Vagina (tissue), 1 donor: ENCODE results near the gene CTSZ.

DNA sequence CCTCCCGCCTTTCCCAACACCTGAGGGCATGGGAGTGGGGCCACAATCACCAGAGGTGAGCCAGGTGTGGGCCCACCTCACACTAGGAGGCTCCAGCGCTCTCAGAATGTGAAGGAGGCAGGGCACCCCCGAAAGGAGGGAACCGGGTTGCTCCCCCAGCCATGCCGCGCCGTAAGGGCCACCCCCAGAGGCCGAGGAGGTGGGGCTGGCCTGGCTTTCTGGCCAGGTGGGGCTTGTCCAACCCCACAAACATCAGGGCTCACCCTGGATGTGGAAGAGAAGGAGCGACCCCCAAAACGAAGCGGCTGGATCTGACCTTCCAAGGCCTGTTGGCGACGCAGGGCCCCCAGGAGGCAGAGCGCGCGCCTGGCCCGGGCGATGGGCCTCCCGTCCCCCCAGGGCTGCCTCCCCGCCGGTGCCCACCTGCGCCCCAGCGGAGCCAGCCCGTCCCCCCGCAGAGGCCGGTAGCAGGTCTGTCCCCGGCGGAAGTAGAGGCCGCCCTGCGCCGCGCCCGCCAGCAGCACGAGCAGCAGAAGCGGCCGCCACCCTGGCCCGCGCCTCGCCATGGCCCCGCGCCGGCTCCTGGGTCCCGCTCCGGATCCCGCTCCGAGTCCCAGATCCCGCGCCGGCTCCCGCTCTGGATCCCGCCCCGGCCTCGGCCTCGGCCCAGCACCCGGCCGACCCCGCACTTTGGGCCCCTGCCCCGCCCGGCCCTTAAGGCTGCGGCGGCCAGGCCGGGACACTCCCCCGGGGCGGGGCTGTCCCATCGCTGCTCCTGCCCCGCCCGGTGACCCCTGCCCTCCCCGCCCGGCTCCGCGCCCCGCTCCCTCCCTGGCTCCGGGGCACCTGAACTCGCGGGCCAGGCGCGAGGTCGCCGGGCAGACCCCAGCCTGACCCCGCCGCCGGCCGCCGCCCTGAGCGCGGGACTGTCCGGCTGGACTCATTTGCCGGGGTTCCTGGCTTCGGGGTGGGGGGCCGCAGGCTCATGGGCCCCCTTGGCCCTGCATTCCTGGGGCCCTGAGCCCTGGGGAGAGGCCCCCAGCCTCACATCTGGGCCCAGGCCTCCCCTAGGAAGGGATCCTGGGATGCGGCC is at the start of gene CTSZ:
Gene CTSZ (minus strand): TSS at position 692 of the 1,093 bp plus-strand sequence.
- PRO-cap = bidirectional peak, plus-strand start at position 800 of the sequence, minus-strand start at position 692 of the sequence
- RAMPAGE, long total RNA = no peak

DNA sequence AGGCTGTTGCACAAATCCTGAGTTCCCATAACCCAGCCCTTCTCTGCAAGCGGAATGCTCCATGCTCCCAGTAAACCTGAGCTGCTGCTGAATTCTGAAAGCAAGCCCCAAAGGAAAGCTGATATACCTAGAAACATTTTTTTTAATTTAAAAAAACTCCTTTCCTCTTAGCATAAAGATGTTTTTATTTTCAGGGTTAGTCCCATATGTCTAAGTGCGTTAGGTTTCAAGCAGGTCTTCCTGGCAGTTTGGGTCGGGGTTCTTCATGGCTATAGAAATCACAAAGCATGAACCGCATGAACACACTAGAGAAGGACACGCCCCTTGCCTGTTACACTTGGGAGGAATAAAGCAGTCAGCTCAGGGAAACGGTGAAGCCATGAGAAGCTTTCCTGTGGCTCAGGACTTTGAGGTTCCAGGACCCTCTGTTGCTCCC is 96.8 kb downstream of the SYCP2 start:
- PRO-cap = no peak
- RAMPAGE, long total RNA = no peak

GRCh38 chr20:60057265-60057833 is 99.1 kb downstream of the CDH26 start:
- PRO-cap = no peak
- RAMPAGE, long total RNA = no peak

DNA sequence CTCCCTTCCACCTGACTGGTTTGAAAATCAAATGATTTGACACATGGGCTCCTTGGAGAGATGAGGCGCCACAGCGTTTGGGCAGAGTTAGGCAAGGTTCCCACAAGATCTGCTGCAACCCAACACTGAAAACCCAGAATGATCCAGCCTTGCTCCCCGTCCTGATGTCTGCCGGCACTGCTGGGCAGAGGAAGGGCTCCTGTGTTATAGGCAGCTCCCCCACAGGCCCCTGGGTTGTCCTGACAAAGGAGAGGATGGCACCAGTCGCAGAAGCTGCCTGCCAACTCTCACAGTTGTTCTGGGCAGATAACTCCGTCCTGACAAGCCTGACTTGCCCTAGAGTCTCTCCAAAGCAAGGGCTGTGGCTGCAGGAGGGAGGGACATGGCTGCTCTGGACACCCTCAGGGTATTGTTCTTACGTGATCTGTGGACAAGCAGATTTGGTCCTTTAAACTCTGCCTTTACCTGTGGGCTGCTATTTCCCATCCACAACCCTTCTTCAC is 243.8 kb downstream of the CDH26 start:
- PRO-cap = no peak
- RAMPAGE, long total RNA = no peak

DNA sequence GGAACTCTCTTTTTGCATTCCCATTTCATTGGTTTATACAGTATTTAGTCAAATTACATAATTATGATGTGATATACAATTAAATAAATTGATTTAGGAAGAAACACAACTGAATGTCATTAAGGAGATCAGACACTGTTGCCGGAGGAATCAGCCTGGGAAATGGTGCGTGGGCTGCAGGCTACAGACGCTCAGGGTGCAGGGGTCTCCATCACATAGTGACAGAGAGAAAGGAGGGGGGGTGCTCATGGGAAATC is 391.7 kb upstream of the CDH4 start:
- PRO-cap = no peak
- RAMPAGE, long total RNA = no peak

DNA sequence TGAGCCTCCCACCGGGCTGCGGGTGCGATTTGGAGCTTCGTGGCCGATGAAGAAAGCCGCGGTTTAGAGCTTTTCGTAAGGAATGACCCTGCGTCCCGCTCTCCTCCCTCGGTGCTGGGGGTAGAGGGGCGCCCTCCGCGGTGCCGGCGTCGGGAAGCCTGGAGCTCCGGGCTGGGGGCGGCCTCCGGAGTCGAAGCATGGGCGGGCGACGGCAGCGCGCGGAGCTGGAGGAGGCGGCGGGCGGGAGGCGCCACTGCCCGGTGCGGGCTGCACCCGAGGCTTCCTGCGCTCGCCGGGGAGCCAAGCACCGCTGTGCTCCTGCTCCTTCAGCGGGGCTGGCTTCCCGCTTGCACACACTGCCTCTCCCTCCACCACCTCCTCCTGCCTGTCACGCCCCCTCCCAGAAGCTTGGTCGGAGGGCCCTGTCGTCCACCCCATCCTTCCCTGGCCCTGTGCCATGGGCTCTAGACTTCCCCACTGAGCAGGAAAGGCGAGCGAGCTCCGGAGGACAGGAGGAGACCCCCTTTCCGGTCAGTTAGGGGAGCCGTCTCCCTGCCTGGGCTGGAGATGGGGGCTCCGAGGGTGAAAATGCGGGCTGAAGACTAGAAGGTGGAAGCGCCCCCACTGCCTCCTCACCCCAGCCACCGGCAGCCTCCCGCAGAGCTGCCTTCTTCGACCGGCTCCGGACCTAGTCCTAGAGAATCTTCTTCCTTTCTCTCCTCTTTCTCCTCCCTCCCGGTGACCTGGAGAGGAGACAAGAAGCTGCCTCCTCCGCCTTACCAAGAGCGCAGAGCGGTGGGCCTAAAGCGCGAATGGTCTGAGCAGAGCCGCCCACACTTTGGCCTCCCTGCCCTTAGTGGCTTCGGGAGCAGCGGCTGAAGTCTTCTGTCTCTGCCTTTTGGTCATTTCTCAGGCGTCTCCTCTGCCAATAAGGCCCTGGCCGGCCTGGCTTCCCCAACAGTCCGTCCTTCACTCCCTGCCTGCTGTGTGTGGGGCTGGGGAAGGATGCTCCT is 1.9 kb downstream of the CDH4 start:
- PRO-cap = bidirectional peak, plus-strand start at position 783 of the sequence, minus-strand start at position 671 of the sequence
- RAMPAGE, long total RNA = no peak

DNA sequence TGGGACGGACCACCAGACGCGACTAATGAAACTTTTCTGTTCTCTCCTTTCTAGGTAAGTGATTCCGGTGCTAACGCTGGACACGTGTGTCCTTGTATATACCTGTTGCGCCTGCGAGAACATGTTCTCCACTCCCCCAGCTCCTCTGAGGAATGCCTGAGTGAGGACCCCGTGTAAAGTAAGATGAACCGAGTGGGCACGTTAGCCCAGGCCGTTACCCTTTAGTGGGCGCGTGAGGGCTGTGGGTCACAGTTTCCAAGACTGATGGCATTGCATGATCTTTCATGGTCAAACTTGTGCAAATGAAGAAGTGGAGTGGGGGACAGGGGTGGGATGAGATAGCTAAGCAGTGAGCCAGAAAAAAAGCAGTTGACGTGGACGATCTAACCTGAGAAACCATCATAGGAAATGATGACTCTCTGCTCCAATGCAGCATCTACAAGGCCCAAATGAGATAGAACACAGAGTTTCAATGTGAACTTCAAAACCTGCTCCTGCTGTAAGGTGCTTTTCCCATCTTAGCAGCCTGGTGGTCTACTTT is 249.8 kb downstream of the CDH4 start:
- PRO-cap = no peak
- RAMPAGE, long total RNA = no peak

- PRO-cap = no peak
- RAMPAGE, long total RNA = no peak
Measured at GRCh38 chr20:61531530-61531737, 279.4 kb downstream of the CDH4 start.

- PRO-cap = no peak
- RAMPAGE, long total RNA = start-site peak on the minus strand at chr20:62002352-62002513, 6 reads
Measured at GRCh38 chr20:62001659-62002727, 63.7 kb downstream of the TAF4 start.

- PRO-cap = no peak
- RAMPAGE, long total RNA = no peak
Measured at GRCh38 chr20:62051751-62052187, 13.9 kb downstream of the TAF4 start.

DNA sequence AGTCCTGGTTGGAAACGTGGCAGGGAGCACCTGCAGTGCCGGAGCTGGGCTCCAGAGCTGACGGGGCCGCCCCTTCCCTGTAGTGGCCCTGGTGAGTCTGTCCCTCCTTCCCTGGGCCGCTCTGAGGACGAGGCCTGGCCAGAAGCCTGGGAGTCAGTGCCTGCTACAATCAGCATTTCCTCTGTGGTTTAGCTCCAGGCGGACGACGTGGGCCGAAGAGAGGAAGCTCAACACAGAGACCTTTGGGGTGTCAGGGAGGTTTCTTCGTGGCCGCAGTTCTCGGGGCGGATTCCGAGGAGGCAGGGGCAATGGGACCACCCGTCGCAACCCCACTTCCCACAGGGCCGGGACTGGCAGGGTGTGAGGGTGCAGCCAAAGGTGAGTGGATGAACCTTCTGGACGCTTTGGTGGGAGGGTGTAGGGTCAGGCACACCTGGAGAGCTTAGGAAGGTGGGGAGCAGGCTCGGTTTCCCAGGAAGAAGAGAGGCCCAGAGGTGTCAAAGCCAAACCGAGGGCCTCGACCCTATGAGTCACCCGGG is 10.0 kb downstream of the PSMA7 start:
- PRO-cap = unidirectional peak, minus-strand start at position 123 of the sequence
- RAMPAGE, long total RNA = no peak

DNA sequence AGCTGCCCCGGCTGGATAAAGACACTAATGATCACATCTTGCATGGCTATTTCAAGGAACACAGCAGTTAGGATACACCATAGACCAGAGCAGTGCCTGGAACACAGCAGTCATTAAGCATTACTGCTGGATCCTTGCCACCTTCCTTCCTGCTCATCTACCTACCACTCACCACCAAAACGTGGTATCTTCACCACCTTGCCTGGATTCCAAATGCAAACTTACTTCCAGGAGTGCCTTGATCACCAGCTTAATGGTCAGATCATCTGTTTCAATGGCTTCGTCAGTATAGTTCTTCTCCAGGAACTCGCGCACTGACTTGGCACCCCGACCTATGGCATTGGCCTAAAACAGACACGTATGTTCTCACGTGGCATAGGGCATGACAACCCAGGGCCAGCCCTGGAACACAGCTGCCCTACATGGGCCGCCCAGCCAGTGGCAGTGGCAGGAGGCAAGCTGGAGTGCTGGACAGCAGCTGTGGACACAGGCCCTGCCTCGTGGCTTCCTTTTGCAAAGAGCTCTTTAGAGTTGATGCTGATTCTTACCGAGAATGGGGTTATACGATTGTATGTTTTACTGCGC is 5.2 kb downstream of the PSMA7 start:
- PRO-cap = no peak
- RAMPAGE, long total RNA = no peak

- PRO-cap = no peak
- RAMPAGE, long total RNA = no peak
Measured at GRCh38 chr20:62151114-62151565, 7.6 kb downstream of the SS18L1 start.

GRCh38 chr20:62239246-62240056 is 1.1 kb downstream of the OSBPL2 start:
- PRO-cap = no peak
- RAMPAGE, long total RNA = no peak

GRCh38 chr20:62258457-62258970 is 20.2 kb downstream of the OSBPL2 start:
- PRO-cap = no peak
- RAMPAGE, long total RNA = no peak

- PRO-cap = no peak
- RAMPAGE, long total RNA = no peak
Measured at GRCh38 chr20:62367691-62368043, 555 bp upstream of the LAMA5 start.

DNA sequence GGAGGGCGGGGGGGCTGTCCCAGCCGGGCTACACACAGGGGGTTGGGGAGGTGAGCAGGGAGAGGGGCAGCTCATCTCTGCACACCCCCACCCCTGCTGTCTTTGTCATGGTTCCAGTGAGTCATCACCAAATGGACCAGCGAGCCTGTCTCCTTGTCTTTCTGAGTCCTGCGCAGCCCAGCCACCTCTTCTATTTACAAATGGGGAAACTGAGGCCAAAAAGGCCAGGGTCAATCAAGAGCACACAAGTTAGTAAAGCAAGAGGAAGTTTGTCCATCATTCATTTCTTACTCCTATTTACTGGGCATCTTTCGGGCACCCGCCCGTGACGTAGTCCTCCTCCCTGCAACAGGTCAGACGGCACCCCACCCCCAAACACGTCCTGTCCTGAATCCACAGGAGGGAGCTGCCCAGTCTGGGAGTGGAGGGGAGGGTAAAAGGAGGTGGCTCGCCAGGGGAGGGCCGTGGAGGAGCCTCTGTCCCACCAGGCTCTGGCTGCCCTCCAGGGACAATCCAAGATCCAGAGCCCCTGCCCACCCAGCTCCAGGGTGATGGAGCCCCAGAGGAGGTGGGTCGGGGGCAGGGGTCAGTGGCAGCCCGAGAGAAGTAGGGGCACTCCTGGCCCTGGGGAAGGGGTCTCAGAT is 2.4 kb upstream of the LAMA5 start:
- PRO-cap = no peak
- RAMPAGE, long total RNA = no peak

DNA sequence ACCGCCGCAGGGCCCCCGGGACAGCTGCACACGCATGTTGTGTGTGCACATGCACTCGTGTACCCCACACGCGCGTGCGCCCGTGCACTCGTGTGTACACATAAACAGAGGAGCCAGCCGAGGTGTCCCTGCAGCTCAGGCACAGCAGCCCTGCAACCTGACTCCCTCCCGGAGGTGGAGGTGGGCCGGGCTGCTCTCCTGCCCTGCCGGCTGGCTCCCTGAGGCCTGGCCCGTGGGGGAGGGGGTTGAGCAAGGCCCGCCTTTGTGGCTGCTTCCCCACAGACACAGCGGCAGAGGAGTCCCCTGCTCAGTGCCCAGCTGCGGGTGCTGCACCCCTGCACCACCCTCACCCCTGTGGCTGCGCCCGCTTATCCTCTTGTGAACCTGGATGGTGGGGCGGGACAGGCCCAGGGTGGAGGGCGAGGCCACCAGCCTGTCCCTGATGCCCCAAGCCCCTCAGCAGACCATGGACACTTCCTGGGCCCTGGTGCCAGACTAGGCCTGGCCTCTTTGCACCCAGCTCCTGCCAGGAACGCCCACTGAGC is 550 bp downstream of the RBBP8NL start:
- PRO-cap = no peak
- RAMPAGE, long total RNA = no peak

- PRO-cap = no peak
- RAMPAGE, long total RNA = no peak
Measured at GRCh38 chr20:62529748-62530368, 54.1 kb upstream of the GATA5 start.

GRCh38 chr20:62621177-62621739 is 21.0 kb upstream of the SLCO4A1 start:
- PRO-cap = no peak
- RAMPAGE, long total RNA = no peak